RPMI7951 (cell line): ENCODE measurements around the gene AKR1B1.

DNA sequence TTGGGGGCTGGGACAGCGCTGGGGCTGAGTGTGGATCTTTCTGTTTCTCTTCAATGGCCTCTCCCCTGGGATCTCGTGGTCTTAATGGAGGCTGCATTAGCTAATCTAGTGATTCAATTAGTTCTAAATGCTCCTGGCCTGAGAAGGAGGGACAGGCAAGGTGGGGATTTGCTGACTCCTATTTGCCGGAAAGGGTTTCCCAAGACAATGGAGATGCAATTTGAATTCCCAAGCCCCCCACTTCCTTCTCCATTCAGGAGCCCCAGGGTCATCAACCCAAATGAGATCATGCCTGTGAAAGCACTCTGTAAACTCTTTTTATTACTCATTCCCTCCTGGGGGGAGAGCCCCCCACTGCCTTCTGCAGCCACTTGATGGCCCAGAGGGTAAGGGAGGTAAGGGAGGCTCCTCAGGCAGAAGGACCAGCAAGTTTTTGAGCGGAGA lies 111.8 kb upstream of the PLXNA4 start:
- RAMPAGE, long total RNA = no peak

DNA sequence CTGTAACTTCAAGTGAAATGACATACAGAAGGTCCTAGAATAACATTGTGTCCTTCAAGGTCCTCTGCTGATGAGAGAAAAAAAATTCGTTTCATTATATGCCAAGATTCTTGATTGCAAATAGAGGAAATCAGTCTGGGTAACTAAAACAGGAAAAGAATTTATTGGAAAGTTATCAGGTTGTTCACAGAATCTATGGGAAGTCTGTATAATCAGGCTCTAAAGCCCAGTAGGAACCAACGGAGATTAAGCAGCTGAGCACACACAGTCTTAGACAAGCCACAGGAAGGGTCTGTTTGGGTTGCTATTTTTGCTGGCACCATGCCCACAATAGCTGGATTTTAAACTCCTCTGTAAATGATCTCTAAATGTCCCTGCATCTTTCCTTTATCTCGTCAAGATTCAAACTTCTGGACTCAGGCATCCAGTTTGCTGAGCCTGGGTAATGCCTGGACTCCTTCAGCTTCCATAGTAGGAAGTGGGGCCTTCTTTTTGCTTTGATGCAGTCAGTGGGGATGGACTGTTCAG lies 57.6 kb downstream of the EXOC4 start:
- RAMPAGE, long total RNA = no peak

DNA sequence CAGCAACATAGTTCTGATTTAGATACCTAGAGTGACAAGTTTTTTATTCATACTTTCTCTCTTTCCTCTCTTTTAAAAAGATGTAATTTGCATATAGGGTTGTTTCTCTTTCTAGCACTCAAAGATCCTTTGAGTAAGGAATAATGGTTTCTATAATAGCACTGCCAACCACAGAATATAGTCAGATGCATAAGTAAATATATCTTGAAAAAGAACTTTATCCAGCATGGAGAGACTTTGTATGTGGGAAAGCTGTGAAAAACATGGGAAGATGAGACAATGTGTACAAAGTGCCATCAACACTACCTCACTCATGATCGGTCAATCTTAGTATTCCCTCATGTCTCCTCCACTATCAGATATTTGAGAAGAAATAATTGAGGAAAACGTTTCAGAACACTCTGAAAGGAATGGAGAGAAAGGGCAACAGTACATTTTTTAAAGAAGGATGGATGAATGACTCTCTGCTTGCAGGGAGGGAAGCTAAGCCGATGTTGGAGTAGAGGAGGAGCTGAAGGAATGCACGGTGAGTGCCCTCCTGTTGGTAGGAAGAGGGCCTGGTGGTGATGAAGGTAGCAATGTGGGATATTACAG lies 163.6 kb downstream of the EXOC4 start:
- RAMPAGE, long total RNA = no peak

DNA sequence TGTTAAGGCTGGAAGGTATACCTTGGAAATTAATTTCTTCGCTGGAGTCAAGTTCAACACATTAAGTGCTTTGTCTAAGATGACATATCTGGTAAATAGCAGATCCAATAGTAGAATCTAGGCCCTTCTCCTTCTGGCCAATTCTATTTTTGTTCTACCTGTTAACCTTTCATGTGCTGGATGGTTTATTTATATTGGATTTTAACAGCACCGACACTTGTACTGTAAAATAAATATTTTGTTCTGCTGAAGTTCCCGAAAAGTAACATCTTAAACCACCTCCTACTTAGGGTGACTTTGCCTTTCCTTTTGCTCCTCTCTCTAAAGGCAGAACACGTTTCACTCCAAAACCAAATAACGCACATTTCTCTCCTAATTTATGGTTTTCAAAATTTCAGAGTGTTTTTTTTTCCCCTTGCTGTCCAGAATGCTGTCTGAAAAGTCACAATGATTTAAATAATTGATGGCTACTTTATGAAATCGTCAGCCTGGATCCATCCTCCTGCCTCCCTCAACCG lies 290.8 kb upstream of the LRGUK start:
- RAMPAGE, long total RNA = no peak

DNA sequence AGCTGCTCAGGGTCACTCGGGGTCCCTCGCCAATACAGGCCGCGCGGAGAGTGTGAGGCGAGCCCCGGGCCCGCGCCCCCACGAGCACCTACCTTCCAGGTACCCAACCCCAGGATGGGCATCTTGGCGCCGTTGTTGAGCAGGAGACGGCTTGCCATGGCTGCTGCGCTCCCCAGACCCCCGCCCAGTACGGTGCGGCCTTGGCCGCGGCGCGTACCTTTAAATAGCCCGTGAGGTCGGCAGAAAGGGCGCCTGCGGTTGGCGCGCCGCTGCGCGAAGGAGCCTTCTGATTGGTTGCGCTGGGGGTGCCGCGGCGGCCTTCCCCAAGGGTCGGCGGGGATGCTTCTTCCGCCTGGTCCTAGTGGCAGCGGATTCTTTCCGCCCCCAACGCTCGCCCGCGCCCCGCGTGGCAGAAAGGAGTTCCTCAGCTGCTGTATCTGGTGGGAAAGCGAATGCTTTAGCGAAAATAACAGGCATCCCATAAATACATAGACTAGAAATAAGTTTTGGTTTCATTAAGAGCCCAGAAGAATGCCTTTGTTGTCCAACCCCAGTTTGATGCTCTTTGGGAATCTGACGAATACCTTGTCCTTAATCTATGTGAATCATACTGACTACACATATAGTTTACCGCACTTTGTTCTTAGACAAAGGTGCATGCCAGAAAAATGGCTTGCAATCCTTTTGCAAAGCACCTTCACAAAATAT lies at the start of gene AKR1B1:
AKR1B1 (minus strand) TSS at position 196 of the 708 bp plus-strand sequence.
- RAMPAGE, long total RNA = start-site peak on the minus strand centred at position 202 of the sequence, 80 bp wide, 437 and 544 reads in 2 replicates

- RAMPAGE, long total RNA = no peak
These were observed 10.1 kb upstream of the AKR1B10 start for GRCh38 chr7:134517224-134517684.

DNA sequence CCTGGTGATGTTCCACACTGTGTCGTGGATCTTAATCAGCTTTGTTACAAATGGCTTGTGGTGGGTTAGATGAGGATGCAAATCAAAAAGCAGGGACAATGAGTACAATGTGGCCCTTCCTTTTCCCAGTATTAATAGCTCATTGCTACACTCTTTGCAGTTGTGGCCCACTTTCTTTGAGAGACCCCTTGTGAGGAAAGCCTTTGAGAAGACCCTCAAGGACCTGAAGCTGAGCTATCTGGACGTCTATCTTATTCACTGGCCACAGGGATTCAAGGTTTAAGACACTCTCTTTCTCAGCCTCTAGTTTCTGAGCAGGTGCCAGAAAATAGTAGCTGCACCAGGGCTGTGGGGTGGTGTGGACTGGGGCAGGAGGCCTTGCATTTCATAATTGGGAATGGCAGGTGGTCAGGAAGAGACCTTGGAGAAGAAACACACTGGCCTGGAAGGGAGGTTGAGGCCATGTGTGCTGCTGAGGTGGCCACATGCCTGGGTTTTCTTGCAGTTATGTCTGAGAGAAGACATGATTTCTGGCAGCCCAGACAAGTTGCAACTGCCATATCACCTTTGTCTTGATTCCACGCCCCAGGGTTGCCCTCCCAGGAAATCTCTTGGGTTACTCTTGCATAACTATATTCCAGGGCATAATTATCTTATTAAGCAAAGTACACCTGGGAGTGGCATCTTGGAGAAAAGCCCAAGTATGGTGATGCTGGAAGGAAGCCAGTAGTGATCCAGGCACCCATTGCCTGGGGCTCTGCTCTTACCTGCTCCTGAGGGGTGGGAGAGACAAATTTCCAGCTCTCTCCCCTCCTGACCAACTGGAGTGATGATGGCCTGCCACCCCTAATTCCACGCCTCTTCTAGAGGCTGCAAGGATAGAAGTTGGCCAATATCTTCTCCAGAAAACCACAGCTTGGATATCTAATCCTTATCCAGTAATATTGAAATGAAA lies 4.7 kb downstream of the AKR1B10 start:
- RAMPAGE, long total RNA = no peak

- RAMPAGE, long total RNA = no peak
These were observed 44.9 kb downstream of the AKR1B15 start for GRCh38 chr7:134593801-134594293.

GRCh38 chr7:134720538-134721234 lies 58.7 kb upstream of the CALD1 start:
- RAMPAGE, long total RNA = no peak

- RAMPAGE, long total RNA = no peak
These were observed 1.3 kb upstream of the CALD1 start for GRCh38 chr7:134777991-134778610.

GRCh38 chr7:134910181-134910773 lies 76.0 kb upstream of the AGBL3 start:
- RAMPAGE, long total RNA = no peak

- RAMPAGE, long total RNA = no peak
These were observed 45.1 kb upstream of the AGBL3 start for GRCh38 chr7:134940818-134942056.

DNA sequence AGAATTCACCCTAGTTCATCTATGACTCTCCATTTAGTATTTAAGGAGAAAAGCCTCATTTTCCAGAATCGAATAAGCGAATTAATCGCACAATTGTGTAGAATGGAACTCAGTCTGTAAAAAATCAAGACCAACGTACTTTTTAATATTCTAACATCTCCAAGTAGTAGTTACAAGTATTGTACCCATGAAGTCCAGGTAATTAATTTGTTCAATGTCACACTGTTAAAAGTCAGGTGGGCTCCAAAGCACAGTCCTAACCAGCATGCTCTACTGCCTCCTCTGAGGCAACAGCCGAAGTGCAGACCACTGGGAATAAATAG lies 369 bp upstream of the AGBL3 start:
- RAMPAGE, long total RNA = no peak

- RAMPAGE, long total RNA = no peak
These were observed 9.8 kb downstream of the AGBL3 start for GRCh38 chr7:134996126-134996534.

- RAMPAGE, long total RNA = no peak
These were observed 530 bp downstream of the CYREN start for GRCh38 chr7:135169792-135170561.

GRCh38 chr7:135179989-135180835 lies 9.7 kb upstream of the CYREN start:
- RAMPAGE, long total RNA = no peak

DNA sequence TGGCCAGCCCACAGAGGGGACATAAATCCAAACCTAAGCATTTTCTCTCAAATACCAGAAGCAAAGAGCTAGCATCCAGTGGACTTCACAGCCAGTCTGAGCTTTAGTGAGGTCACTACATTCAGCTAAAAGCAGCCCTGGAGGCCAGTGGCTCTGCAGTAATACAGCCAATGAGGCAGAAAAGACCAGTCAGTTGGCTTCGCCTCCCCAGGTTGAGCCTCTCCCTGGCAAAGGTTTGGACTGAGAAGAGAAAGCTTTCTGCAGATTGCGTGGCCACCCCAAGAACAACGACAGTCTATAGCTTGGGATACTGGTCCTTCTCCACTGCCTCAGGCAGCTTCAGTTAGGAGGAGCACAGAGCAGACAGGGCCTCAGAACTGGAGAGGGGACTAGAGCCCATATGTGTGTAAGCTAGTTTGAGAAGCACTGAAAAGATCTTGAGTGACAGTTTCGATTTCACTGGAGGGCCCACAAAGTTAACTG lies 3.8 kb downstream of the WDR91 start:
- RAMPAGE, long total RNA = no peak

DNA sequence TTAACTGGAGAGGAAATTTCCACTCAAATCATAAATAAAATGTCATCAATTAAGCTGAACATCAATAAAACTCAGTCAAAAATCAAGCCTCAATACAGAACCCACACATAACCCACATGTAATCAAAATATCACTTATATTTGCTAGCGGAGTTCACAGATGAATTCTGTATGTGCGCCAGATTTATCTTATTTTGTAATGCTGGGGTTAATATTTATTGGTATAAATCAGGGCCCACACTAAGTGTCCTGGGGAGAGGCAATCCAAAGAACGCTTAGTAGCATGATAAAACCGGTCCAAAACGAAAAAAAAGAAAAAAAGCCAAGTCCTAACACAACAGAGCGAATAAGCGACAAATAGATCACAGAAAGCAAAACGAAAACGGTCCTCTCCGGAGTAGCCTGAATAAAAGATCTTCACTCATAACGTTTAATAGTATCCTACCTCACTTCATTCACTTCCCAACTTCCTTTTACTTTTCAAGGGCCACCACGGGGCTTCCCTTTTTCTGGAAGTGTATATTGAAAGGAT lies 1.2 kb downstream of the CNOT4 start:
- RAMPAGE, long total RNA = no peak

- RAMPAGE, long total RNA = no peak
These were observed 714 bp downstream of the CNOT4 start for GRCh38 chr7:135509158-135509618.

DNA sequence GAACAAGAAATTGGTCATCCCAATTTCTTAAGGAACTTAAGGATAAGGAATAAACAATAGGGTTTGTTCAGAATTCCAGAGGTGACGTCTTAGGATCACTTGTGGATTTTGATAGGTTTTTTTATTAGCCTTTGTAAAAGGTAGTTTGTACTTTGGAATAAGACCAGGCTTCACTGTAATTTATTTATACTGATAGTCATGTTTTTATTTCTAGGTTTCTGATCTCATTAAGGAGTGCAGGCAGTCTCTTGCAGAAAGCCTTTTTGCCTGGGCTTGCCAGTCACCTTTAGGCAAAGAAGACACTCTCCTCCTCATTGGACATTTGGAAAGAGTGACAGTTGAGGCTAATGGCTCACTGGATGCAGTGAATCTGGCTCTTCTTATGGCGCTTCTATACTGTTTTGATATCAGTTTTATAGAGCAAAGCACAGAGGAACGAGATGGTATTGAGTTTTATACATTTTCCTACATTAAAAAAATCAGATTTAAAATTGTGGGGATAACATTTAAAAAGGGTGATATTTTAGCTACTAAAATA lies 19.9 kb downstream of the NUP205 start:
- RAMPAGE, long total RNA = no peak